Placental pericyte (primary cell): ENCODE measurements around a stretch of chr1.

DNA sequence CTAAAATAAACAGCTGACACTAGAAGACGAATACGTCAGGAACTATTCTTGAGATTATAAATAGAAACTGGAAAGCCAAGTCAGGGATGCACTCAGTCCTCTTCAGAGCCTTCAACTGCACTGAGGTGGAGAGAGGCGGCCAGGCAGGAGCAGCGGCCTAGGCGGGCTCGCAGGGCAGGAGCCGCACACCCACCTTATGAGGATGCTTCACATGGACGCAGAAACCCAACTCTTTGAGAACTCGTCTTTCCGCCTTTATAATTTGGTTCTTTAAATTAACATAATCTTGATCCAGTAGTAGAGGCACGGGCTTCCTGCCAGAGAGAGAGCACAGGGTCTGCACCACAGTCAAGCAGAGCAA, 4.0 kb downstream of the CCNL2 start:
- CAGE, long polyA plus RNA: no peak

DNA sequence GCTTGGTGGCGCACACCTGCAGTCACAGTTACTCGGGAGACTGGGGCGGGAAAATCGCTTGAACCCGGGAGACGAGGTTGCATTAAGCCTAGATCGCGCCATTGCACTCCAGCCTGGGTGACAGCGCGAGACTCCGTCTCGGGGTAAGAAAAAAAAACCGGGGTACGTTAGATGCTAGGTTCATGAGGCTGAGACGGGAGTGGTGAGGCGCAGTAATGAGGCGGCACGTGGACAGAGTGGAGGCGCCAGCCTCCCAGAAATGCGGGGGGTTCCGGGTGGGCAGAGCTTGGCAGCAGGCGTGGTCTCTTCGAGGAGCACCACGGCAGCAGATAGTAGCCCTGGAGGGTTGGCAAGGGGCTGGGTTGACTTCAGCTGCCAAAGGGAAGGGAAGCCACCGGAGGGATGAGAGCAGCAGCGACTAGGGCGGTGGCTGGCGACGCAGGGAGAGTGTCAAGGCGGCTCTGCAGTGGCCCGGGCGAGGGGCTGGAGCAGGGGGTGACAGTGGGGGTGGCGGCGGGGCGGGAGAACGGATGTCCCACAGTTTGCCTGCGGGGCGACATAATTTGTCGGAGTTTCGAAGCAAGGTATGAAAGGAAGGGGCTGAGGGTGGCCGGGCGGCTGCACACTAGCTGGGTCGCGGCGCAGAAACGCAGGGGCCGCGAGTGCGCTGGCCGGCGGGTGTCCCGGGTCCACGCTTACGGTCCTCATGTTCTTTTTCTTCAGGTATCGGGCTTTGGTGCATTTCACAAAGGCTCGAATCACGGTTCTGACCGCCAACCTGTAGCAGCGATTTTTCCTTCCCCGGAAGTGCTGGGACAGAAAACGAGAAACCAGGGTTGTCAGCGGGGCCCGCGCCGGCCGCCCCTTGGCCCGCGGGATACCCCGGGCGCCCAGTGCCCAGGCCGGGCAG, 628 bp downstream of the MRPL20 start:
- CAGE, long polyA plus RNA: no peak

DNA sequence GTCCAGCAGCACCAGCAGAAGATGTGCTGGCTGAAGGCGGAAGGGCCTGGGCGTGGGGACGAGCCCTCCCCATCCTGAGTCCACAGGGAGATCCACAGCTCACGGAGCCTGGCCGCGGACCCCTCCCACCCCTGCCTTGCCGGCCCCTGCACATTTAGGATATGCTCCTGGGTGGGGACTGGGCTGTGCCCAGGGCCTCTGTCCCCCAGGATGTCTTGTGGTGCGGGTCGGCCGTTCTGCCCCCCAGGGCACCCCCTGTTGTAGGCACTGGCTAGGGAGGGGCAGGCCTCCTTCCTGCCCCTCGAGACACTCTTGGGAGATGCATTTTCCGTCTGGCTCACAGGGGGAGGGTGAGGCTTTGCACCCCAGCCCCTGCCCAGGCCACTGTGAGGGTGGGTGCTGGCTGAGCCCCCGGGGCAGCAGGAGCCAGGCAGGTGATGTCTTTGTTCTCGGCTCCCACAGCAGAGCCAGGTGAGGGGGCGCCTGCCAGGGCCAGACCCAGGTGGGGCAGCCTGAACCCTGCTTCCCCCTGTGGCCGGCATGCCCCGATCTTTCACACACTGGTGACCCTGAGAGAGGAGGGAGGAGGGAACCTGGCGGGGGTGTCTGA, 6.3 kb downstream of the TMEM240 start:
- CAGE, long polyA plus RNA: no peak

- CAGE, long polyA plus RNA: no peak
Measured at GRCh38 chr1:1544806-1545167, 4.4 kb upstream of the TMEM240 start.

- CAGE, long polyA plus RNA: no peak
Measured at GRCh38 chr1:1563817-1565036, 10.4 kb downstream of the SSU72 start.

- CAGE, long polyA plus RNA: no peak
Measured at GRCh38 chr1:1597297-1597905, 2.5 kb downstream of the FNDC10 start.

DNA sequence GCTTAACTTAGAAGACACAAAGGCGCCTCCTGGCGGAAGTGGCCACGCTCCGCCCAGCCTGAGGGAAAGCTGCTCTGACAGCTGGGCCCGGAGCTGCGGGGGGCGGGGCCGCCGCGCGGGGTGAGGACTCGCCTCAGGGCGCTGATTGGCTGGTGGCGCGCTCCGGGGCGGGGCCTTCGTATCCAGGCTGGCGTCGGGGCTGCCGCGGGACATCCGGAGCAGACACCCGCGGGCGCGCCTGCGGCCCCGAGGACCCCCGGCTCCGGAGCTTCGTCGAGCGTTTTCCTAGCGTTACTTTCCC, 693 bp upstream of the SLC35E2B start:
- CAGE, long polyA plus RNA: no peak

GRCh38 chr1:1757290-1758530, 20.6 kb downstream of the NADK start:
- CAGE, long polyA plus RNA: no peak

DNA sequence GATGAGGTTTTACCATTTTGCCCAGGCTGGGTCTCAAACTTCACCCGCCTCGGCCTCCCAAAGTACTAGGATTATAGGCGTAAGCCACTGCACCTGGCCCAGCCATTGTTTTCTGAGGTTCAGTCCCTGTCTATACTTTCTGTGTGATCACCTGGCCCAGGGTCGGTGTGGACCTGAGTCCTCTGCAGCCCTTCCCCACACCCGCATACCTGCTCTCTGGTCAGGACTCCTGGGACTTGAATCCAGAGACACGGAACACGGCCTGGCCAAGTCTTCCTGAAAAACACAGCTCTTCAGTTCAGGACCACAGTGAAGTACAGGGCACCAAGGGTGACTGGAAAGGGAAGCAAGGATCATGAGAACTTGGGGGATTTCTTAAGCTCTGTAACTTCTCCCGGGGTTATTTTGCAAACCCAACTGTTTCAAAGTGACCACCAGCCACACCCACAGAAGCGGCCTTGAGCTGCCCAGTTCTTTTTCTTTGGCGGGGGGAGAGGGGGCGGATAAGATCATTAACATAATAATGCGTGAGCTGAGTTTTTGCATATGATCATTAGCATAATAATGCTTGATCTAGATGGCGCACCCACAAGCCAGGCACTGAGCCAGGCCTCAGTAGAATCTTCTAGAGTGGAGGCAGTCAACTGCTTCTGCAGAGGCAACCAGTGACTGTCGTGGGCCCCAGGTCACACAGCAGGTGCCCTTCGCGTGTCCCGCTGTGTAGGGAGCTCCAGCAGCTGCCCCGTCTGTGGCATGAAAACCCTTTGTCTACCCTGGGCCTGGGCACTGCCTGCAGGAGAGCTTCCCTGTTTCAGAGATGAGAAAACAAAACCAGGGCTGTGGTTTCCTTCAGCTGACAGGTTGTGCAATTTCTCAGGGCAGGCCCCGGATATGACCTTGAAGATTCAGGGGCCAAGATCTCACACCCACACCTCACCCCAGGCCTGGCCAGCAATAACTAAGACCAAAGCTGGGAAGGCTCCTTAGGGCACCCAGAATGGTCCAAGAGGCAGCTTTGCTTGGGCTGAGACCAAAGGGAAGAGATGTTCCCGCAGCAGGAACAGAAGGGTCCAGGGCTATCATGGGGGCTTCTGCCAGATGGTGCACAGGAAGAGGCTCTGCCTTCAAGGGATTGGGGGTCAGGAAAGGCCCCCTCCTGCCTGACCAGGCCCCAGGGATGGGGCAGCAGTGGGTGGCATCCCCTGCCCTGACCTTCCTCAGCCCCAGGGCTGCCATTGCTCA, 1.8 kb upstream of the NADK start:
- CAGE, long polyA plus RNA: no peak

DNA sequence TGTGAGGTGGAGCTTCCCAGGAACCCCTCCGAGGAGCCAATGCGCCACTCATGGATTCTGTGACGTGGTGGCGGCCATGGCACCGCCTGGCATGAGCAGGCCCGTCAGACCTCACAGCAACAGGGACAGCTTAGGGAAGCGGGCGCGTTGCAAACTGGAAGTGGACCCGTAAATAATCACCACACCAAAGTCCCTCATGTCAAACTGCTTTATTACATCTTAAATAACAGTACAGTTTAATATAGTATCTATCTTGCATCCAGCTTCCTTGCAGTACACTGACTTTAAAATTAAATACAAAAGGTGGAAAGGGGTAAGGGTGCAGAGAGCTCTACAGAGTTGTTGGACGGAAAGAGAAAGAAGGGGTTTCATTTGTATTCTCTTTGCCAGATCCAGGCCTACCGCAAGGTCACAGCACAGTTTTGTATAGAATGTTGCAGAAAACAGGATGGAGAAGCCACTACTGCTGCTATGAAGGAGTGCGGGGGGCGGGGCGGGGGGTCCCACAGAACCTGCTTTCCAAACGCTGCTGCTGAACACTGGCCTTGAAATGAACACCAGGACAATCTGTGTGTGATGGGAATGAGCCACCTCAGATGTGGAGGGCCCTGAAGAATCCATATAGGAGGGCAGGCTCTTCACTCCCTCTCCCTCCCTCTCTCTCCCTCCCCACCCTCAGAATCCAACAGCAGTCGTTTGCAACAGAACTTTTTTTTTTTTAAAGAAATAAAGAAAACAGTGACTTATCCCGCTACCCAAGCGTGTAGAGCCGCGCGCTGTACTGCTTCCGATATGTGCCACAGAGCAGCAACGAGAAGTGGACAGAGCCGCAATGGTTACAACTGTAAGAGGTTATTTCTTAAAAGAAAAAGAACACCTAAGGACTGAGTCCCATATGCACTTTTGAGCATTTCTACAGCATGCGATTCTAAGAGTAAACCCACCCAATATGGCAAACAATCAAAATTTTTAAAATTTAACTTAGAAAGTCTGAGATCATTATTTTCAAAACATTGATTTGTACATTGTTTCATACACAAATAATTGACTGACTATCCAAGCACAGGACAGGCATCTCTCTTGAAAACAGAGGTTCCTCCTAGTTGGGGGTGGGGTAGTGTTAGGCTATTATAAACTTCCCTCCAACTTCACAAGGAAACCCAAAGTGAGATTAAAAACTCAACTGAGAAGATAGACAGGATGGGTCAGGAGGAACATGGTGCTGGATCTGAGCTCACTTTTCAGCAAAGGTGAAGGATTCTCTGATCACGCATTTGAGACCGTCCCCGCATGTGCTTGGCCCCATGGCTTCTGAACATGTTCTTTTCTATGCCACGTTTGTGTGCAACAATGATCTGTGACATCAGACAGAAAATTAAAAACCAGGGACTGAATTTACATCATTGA, 7.3 kb upstream of the NADK start:
- CAGE, long polyA plus RNA: no peak

- CAGE, long polyA plus RNA: no peak
Measured at GRCh38 chr1:1790199-1790627, 11.9 kb upstream of the NADK start.

- CAGE, long polyA plus RNA: no peak
Measured at GRCh38 chr1:1793119-1793619, 14.9 kb upstream of the NADK start.

DNA sequence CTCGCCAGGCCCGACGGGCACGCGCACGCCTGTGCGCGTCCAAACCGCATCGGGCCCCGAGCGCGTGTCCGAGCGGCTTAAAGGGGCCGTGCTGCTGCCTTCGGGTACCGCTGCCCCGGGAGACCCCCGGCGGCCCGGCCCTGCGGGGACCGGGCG, 140 bp upstream of the GNB1 start:
- CAGE, long polyA plus RNA: no peak

DNA sequence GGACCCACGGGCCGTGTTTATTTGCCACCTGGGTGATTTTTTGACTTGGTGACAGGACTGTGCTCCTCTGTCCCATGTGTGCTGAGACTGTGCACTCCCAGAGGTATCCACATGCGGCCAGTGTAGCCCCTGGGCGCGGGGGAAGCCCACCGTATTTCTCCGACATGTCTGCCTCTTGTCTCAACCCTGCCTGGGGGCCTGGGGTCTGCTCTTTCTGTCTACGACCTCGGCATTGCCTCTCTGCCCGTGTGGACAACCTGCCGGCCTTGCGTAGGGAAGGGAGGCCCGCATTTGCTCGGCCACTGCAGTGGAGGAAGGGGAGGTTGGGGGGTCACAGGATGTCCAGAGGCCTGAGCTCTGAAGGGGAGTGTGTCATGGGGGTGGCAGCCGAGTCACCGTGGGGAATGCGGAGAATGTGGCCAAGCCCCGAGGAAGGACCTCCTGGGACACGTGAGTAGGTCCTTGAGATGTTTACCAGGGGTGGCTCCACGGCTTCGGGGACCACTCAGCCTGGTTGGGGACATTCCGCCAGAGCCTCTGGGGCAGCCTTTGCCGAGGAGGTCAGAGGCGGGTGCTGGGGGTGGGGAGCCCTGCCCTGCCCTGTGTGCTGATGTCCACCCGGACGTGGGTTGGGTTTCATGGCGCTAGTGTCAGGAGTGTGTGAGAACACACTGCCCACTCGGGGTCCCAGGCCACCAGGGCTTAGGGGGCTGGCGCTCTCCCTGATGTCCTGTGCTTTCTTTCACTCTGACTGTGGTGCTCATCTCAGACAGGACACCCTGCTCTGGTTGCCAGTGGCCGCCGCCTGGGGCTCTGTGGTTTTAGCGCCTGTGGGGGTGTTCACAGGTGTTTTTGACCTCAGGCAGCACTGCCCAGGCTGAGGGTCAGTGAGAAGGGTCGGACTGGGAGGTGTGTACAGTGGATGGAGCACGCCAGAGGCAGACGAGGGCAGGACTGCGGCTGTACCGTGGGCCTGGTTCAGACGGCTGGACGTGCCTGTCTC, 11.2 kb downstream of the PRKCZ start:
- CAGE, long polyA plus RNA: no peak

GRCh38 chr1:2134054-2134338, 60.6 kb downstream of the FAAP20 start:
- CAGE, long polyA plus RNA: no peak

DNA sequence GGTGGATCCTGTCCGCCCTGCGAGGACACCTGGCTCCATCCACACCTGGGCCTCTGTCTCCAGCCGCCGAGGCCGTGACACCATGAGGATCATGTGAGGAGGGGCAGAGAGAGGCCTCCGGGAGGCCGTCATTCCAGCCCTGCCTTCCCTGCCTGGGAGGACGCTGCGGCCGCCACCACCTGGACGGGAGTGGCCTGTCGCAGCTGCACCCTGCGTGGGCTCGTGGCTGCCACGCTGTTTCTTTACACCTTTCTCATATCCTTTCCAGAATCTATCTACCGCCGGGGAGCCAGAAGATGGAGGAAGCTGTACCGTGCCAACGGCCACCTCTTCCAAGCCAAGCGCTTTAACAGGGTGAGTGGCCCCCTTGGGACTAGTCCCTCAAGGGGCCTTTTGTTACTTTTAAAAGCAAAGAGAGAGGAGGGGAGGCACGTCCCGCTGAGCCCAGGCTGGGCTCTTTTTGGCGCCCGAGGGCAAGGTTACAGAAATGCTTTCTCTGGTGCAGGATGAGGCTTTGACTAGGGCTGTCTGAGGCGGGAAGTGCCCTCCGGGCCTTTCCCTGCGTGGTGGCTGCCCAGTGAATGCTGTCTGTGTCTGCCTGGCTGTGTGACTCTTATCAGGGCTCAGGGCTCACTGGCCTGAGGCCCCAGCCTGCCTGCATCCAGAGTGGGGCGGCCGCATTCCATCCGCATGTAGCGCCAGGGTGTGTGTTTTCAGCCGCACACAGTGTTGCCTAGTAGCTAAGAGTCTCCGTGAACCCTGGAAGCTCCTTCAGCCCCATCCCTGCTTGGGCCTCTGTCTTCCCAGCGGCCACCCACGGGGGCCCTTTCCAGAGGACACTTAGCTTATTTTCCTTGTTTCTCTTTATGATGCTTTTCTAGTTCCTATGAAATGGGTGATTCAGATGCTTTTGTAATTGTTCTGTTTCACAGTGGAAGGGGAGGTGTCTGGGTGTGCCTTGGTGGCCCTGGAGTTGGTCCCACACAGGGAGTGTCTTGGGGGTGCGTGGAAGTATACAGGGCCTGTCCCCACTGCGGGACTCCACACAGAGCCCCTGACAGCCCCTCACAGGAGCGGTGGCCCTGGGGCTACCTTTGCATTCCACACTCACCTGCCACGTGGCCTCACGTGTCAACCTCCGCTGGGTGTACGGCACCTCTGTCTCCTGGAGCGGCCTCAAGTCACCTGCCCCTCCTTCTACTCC, 59.2 kb downstream of the FAAP20 start:
- CAGE, long polyA plus RNA: no peak

- CAGE, long polyA plus RNA: no peak
Measured at GRCh38 chr1:2136720-2137695, 57.6 kb downstream of the FAAP20 start.

GRCh38 chr1:2175459-2176836, 18.6 kb downstream of the FAAP20 start:
- CAGE, long polyA plus RNA: no peak

- CAGE, long polyA plus RNA: no peak
Measured at GRCh38 chr1:2233375-2234028, 5.4 kb downstream of the SKI start.

DNA sequence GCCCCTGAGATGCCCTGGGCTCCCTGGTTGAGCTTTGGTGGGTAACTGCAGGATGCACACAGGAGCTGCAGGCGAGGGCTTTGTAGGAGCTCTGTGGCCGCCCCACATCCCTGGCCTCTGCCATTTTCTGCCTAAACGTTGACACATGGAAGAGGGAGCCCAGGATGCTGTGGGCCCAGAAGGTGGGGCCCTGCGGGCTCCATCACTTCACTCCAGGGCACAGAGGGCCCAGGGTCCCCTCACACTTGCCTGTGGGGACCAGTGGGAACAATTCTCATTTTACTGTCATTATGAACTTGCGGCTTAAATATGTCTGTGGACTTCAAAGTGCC, 12.8 kb downstream of the SKI start:
- CAGE, long polyA plus RNA: no peak